Duodenum (tissue), 1 donor: ENCODE measurements around the genes GKAP1, C9orf64, SPATA31E1 and ENSG00000283205.

GRCh38 chr9:83817680-83818190 lies at the start of gene GKAP1:
GKAP1 (minus strand) TSS chr9:83817769.
- PRO-cap, result bidirectional peak, plus-strand start at chr9:83817996, minus-strand start at chr9:83817798

DNA sequence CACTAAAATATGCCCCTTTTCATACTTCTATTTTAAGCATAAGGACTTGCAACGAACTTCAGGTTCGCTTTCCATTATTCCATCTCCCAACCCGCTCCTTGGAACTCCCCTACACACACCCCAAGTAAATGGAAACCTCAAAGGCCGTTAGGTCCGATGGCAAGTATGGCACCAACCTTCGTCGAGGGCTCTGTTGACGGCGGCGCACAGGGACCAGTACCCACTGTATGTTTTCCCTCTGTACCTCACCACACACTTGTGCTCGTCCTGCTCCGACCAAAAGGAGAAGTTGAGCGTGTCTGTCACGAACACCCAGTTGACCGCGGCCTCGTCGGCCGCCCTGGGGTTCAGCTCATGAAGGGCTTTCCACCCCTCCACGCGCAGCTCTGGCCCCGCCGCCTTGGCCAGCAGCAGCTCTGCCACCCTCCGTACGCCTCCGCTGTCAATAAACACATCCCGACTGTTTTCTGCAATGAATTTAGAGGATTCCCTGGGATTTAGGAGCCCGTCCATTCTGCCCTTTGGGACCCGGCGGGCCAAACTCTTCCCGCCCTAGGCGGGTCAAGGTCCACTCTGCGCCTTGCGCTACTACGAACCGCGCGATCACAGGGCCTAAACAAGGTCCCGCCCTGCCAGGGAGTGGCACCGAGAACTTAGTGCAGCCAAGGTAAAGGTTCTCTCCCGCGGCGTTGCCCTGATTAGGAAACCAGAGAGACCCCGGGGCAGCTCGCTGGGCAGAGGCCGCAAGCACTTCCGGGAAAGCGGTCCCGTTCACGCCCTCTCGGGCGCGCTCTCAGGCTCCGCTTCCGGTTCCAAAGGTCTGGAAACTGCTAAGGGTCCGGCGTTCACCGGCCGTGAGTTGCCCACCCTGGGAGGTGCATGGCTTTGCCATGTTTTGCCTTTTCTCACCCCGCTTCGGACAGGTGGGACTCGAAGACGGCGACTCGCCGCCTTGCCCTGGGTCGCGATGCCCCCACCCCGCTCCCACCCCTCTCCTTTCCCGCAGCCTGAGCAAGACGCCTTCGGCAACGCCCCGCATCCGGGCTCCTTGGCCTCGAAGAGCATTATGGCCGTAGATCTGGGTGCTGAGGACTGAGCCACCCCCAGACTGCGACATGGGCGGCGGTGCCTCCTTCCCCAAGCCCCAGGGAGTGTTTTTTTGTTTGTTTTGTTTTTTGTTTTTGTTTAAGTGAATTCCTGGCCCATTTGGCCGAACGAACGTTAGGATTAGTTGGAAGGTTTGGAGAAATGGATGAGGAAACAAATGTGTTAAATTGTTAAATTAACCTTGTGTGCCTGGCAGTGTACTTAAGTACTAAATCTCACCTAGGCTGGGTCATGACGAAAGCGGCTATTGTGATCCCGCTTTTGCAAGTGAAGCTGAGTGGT lies at the start of gene C9orf64:
Gene C9orf64, minus strand, starts transcription at position 755 of the 1,389 bp plus-strand sequence.
- PRO-cap, result bidirectional peak, plus-strand start at position 697 of the sequence, minus-strand start at position 554 of the sequence; bidirectional peak, plus-strand start at position 1,075 of the sequence, minus-strand start at position 732 of the sequence

GRCh38 chr9:84271017-84272455 lies 69.0 kb downstream of the SLC28A3 start:
- PRO-cap, result no peak

DNA sequence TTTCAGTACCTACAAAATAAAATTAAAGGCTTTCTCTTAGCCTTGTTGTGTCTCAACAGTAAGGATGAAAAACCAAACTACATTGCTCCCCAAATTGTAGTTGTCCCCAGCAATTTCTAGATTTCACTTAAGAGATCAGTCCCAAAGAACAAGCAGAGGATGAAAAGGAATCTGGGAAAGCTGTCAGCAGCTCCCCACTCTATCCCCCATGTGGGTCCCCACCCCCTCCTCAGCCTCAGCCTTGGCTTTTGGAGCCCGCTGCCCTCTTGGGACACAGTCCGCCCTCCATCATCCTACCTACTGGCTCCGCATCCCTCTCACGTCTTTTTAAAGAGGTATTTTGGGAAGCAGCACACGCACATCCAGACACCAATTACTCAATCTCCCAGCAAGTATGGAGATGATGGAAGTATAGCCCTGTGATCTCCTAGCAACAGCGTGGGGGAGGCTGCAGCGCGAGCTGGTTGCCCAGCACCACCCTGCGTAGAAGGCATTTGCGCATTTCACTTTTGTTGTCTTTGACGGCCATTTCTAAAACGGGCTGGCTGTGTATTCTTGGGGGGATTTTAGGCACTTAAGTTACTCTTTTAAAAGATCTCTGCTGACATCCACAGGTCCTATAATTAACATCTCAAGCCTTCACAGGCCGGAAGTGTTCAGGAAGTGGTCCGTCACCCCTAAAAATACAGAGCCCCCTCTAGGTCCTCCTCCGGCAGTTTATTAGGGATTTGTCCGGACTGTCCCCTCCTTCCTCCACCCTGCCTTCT lies 371.2 kb downstream of the NTRK2 start:
- PRO-cap, result no peak

DNA sequence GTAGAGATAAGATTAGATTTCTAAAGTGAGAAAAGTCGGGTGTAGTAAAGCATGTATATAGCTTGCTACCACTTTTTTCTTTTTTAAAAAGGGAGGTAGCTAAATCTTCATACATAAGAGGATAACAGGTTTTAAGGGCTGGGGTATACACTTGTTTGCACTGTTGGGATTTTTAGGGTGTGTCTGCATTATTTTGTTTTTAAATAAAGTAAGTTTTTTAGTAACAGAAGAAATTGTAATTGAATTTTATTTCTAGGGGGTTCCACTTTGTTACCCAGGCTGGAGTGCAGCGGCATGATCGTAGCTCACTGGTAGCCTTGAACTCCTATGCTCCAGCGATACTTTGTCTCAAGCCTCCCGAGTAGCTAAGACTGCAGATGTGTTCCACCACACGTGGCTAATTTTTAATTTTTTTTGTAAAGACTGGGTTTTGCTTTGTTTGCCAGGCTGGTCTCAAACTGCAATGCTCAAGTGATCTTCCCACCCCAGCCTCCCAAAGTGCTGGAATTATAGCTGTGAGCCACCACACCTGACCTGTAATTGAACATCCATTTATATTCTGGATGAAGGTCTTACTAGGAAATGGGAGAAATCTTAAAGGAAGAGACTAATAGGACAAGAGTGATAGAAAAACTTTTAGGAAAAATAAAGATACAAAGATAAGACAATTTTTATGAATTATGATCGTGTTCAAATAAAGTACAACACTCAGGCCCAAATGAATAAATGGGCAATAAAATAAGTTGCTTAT lies 24.9 kb downstream of the NAA35 start:
- PRO-cap, result no peak

GRCh38 chr9:86079006-86079407 lies 20.4 kb downstream of the GOLM1 start:
- PRO-cap, result no peak

GRCh38 chr9:86246690-86247305 lies 12.7 kb downstream of the C9orf153 start:
- PRO-cap, result no peak

GRCh38 chr9:86576199-86576883 lies 222.1 kb upstream of the TUT7 start:
- PRO-cap, result no peak

DNA sequence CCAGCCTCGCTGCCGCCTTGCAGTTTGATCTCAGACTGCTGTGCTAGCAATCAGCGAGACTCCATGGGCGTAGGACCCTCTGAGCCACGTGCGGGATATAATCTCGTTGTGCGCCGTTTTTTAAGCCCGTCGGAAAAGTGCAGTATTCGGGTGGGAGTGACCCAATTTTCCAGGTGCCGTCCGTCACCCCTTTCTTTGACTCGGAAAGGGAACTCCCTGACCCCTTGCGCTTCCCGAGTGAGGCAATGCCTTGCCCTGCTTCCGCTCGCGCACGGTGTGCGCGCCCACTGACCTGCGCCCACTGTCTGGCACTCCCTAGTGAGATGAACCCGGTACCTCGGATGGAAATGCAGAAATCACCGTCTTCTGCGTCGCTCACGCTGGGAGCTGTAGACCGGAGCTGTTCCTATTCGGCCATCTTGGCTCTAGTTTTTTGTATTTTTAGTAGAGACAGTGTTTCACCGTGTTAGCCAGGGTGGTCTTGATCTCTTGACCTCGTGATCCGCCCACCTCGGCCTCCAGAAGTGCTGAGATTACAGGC lies 257.5 kb upstream of the TUT7 start:
- PRO-cap, result no peak

DNA sequence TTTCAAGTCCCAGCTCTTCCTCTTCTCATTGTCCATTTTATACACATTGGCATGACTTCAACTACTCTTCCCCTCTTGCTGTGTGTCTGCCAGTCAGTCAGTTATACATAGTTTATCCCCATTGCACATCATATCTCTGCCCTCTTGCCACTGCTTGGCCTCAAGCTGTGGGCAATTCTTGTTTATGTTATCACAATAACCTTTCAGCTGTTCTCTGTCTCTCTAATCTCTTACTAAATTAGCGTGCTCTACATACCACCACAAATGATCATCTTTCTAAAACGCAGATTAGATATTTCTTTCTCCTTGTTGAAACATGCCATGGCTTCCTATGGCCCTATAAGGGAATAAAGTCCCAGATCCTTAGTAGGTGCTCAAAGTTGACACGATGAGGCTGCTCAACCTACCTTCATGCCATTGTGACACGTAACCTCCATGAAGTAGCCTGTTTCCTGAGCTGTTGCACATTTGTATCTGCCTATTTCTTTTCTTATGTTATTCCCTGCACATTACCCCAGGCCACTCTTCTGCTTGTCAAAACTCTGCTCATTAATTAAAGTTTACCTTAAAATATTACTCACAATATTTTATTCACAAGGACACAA lies 239.2 kb downstream of the GAS1 start:
- PRO-cap, result no peak

DNA sequence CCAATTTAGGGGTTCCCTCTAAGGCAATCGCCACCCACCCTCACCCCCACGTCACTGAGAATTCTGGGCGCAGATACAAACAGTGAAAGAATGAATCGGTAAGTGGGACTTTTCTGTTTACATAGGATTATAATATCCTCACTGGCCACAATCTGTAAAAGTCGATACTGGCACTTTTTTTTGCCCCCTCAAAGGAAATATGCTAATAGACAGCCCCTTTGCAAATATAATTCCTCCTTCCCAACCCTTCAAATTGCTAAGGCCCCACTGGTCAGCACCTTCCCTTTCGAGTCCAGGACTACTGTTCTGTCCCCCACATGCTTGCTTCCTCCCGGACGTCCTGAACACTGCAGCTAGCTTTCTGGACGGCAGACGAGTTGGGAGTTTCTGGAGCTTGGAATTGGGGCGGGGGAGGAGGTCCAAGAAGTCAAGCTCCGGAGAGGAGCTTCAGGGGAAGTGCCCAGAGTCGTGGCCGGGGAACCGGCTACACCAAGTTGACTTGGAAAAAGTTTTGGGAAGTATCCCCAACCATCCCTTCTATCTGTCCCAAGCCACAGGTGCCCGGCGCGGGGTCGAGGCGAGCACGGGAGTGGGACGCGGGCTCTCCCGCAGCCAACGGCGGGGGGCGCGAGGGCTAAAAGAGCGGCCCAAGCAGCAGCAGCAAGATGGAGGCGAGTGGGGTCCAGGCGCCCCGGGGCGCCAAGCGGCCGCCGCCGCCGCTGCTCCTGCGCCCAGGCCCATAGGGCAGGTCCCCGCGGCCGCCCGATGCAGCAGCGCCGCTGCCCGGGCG lies 2.0 kb downstream of the GAS1 start:
- PRO-cap, result unidirectional peak, plus-strand start at position 430 of the sequence

GRCh38 chr9:87337716-87338285 lies 159.9 kb upstream of the DAPK1 start:
- PRO-cap, result no peak

GRCh38 chr9:87882433-87883032 lies at the start of gene SPATA31E1:
SPATA31E1 (plus strand) TSS chr9:87882877.
- PRO-cap, result no peak

DNA sequence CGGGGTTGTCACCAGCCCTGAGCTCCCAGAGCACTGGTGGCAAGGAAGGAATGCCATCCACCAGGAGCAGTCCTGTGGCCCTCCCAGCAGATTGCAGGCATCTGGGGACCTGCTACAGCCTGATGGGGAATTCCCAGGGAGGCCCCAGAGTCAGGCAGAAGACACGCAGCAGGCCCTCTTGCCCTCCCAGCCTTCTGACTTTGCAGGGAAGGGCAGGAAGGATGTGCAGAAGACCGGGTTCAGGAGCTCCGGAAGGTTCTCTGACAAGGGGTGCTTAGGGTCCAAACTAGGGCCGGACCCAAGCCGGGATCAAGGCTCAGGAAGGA lies 3.6 kb downstream of the SPATA31E1 start:
- PRO-cap, result no peak

GRCh38 chr9:87909564-87910173 lies 27.0 kb downstream of the SPATA31E1 start:
- PRO-cap, result no peak

DNA sequence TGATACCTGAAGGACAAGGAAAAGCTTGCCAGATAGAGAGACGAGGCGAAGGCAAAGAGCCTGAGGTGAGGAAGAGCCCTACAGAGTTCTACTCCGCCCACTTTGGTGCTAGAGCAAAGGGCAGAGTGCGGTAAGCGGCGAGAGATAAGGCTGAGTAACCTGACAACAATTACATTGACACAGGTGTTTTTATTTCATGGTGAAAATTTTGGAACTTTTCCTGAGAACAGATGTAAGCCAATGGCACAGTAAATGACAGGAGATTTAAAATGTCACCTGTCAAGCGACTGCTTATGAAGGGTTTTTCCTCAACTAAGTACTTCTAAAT lies 21.5 kb upstream of the ENSG00000283205 start:
- PRO-cap, result no peak

DNA sequence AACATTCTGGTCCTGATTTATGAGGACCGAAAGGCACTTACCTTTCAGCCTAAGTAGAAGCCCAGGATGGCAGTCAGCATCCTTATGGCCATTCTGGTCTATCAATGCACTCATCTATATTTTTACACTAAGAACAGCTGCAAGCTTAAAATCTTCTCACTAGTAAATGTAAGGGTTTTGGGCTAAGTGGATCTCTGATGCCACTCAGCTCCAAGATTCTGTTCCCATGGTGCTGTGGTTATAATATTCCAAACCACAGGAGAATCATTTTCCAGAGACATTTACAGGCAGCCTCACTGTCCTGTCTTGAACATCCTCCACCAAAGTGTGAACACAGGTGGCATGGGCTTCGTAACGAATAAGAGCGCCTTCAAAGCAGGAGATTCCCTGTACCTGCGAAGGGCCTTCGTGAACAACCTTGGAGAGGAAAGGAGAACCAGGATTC lies at the start of gene ENSG00000283205:
Gene ENSG00000283205, plus strand, starts transcription at position 290 of the 445 bp plus-strand sequence.
- PRO-cap, result no peak

- PRO-cap, result bidirectional peak, plus-strand start at chr9:88076334, minus-strand start at chr9:88076280
Observed at GRCh38 chr9:88075834-88076503, 62.3 kb downstream of the SPATA31C2 start.

DNA sequence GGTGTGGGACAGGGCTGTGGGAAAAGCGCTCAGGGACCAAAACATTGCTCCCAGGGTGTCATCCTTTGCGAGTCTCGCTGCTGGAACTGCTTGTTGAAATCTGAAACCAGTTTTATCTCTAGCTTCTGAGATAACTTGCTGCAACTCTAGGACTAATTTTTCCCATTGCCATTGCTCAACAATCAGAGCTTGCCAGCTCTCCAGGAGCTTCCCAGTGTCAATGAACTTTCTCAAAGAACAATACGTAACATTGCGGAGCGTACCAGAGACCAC lies 48.0 kb downstream of the SPATA31C2 start:
- PRO-cap, result no peak

DNA sequence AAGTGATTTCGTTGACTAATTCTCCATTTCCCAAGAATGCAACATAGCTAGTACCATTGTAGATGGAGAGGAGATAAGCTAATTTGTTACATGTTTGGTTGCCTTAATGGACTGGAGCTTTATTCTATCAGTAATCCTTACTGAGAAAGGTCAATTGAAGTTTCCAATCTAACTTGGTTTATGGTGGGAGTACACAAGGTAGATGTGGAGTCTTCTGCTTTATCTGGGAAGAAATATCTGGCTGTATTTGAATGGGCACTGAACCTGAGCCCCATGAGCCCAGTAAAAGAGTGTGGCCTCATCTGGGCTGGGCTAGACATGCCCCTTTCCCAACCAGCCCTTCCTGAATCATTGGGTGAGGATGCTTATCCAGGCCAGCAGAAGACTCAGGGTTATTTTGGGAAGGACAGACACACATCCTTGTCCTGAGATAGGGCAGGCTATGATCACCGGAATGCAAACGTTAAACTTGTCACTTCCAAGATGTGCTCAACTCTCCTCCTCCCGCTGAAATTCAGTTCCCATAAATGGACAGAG lies 69.7 kb downstream of the NXNL2 start:
- PRO-cap, result no peak